BE2C (cell line): ENCODE results near the genes PAK2 and IQCG.

- RRBS: no CpG with 5 or more reads among the region's 24 CpGs
Measured at GRCh38 chr3:195941699-195942611, 33.6 kb upstream of the TNK2 start.

- RRBS: no CpG with 5 or more reads among the region's 6 CpGs
Measured at GRCh38 chr3:195942718-195943244, 34.4 kb upstream of the TNK2 start.

- RRBS: no CpG with 5 or more reads among the region's 16 CpGs
Measured at GRCh38 chr3:196142113-196142912, 60.4 kb upstream of the TFRC start.

DNA sequence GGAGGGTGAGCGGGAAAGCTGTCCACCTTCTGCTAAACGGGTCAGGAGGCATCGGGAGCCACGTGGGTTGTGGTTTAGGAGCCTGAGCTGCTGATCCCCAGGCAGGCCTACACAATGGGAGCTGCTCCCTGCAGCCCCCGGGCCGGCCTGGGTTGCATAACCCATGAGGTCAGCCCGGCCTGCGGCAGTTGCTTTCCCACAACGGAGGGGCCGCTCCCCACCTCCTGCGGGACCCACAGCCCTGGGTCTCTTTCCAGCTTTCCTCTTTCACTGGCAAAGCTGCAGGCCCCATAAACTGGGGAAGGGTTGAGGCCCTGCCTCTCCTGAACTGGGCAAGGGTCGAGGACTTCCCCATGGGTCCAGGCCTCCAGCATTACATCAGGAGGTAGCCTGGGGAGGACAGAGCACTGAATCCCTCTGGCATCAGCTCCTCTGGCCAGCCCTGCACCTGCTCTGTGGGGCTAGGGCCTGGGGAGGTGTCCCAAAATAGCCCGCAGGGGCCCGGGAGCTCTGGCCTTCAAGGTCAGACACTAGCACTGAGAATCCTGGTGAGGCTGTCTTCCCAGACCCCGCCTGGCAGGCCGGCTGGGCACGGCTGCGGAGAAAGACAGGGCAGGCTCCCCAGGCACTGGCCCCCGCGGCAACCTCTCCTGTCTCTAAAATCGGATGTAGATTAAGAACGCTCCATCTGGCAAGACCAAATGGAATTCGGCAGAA lies 47.3 kb downstream of the ZDHHC19 start:
- RRBS: 37% methylated on average over 3 of the region's 23 CpGs

- RRBS: no CpG with 5 or more reads among the region's 18 CpGs
Measured at GRCh38 chr3:196193193-196194098, 17.8 kb downstream of the ZDHHC19 start.

GRCh38 chr3:196292308-196292569 lies 4.7 kb upstream of the PCYT1A start:
- RRBS: no CpG with 5 or more reads among the region's 2 CpGs

DNA sequence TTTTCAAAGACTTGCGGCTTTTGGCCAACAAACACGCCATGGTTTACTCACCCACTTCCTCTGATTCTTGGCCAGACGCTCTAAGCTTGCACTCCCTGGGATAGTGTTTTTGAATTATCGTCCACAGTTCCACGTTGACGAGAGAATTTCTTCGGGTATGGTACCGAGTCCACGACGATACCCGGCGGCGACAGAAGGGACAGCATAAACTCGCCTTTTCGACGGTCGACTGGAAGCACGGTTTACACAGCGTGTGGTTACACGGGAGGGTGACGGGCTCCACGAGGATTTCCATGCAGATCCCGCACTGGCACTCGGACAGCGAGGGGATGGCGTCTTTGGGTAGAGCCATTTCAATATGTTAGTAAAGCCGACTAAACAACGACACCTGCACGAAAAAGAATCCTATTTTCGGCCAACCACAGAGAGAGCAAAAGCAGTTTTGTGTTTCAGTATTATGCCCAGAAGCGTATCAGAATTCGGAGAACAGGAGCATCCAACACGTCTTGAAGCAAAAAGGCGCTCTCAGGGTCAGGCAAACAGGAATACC lies 671 bp downstream of the RNF168 start:
- RRBS: no CpG with 5 or more reads among the region's 34 CpGs

- RRBS: no CpG with 5 or more reads among the region's 1 CpG
Measured at GRCh38 chr3:196694255-196694643, 17.8 kb downstream of the CEP19 start.

- RRBS: 3% methylated on average over 3 of the region's 59 CpGs
Measured at GRCh38 chr3:196739498-196740128, at the start of gene PAK2. Gene PAK2 (plus strand): TSS chr3:196739857.

DNA sequence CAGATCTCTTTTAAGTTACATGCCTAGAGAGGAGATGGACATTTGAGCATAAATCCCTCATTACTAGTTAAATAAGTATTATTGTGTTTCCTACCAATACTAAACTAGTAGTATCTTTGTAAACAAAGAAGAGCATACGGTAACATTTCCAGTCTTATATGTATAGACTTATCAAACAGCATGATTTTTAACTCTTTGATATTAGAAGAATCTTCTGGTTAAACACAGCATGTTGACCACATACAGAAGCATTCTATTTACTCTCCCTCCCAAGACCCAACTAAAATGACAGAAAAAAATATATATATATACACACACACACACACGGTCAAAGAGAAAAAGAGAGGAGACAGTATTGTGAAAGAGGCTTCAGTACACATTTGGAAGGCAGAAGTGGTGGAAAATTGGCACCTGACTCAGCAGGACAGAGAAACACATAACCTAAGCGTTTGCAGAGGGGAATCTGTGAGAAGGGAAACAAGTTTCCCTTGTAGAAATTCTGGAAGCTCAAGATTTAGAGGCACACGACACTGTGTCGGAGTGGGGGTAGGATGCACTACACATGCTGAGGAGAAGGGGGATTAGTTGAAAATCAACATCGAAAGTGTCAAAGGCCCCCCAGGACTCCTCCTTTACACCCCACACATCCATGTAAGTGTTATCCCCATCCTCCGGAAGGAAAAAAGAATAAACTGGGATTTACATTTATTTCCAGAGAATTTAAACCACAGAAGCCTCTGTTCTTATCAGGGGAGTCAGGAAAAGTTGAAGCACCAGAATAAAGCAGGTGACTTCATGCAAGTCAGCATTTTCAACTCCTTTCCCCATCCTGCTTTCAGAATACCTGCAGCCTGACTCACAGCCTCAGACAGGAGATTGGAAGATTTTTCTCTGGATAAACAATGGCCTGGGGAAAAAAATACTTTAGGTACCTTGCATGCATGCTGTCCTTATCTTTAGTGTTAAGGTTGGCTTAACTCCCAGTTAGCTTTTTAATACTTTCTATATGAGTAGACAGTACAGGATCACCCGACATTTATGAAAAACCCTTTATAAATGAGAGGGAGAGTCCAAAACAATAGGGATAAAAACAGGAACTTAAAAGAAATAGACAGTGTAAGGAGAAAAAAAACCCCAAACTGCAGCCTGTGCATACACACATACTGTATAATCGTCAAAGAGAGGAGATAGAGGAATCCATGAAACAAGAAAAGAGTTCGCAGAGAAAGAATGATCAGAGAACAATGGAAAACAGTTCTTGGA lies 53.3 kb downstream of the PAK2 start:
- RRBS: no CpG with 5 or more reads among the region's 10 CpGs

- RRBS: 96% methylated on average over 9 of the region's 45 CpGs
Measured at GRCh38 chr3:197498989-197500033, 56.5 kb downstream of the BDH1 start.

GRCh38 chr3:197511840-197512632 lies 43.7 kb downstream of the BDH1 start:
- RRBS: 95% methylated on average over 7 of the region's 33 CpGs

DNA sequence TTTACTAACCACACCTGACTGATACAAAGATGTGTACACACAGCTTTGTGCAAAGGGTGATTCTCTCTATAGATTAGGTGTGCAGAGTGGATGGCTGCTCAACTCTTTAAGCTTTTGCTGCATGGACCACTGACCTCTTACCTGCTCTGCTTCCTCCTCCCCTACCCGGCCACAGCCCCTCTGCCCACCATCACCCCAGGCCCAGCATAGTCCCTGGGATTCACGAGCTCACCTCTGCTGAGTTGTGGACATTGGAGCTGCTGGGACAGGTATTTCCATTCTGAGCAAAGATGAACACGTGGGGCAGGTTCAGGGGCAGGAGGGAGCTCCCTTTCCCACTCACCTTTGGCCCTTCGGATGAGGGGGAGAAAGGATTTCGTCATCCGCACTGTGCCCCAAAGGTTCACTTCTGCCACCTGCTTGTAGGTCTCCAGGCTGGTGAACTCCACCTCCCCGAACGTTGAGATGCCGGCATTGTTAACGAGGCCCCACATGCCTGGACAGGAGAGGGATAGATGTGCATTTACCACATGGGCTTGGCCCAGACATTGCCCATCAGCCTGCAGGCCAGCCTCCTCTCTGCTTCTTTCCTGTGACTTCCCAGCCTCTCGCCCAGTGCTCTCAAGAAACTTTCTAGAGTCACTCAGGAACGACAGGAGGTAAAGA lies 41.7 kb downstream of the BDH1 start:
- RRBS: no CpG with 5 or more reads among the region's 12 CpGs

DNA sequence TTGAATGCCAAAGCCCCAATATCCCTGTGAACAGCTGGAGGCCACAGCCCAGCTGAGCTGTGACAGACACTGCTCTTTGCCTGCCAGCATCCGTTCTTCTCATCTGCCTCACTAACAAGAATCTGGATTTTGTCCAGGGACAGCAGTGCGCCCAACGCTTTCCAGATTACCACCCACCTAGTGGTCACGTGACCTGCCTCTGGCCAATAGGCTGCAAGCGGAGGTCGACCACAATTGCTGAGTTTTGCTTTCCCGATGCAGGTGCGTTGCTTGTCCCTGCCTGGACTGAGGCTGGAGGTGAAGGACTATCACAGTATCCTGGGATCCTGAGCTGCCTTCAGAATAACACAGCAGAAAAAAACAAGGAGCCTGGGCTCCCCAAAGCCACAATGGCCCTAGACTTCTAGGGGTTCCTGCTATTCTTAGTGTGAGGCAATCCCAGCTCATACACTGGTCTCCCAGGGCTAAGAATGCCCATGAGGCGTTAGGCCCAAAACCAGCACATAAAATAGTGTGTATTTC lies 13.9 kb downstream of the BDH1 start:
- RRBS: no CpG with 5 or more reads among the region's 9 CpGs

GRCh38 chr3:197555548-197555783 lies 302 bp downstream of the BDH1 start:
- RRBS: no CpG with 5 or more reads among the region's 23 CpGs

GRCh38 chr3:197590242-197590854 lies 34.6 kb upstream of the BDH1 start:
- RRBS: no CpG with 5 or more reads among the region's 7 CpGs

- RRBS: no CpG with 5 or more reads among the region's 96 CpGs
Measured at GRCh38 chr3:197627602-197628579, 72.1 kb upstream of the BDH1 start.

DNA sequence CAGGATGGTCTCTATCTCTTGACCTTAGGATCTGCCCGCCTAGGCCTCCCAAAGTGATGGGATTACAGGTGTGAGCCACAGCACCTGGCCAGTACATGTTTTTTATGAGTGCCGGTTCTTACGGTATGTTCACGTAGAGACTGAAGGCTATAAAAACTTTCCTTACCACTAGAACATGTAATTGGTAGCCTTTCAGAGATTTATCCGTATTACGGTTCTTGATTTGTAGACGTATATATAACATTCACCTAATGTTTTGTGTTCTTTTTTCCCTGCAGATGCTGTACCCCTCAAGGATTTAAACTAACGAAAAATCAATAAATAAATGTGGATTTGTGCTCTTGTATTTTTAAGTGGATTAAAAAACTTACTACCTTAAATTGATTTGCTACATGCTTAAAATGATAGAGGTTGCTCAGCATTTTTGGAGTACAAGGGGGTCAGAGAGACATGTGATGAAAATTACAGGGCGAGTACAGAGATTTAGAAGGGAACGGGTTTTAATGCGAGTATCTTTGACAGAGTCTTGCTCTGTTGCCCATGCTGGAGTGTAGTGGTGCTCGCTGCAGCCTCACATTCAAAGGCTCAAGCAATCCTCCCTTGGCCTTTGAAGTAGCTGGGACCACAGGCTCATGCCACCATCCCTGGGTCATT lies 4.2 kb downstream of the IQCG start:
- RRBS: no CpG with 5 or more reads among the region's 12 CpGs

GRCh38 chr3:197959658-197960143 lies at the start of gene IQCG:
Gene IQCG (minus strand): TSS chr3:197959991.
- RRBS: under 1% methylated on average over 11 of the region's 22 CpGs